SUDHL5 (cell line): ENCODE measurements around a stretch of chr15.

GRCh38 chr15:70142190-70142979 is 44.7 kb upstream of the TLE3 start:
- PRO-cap = no peak

GRCh38 chr15:70164866-70165809 is 67.4 kb upstream of the TLE3 start:
- PRO-cap = no peak

- PRO-cap = no peak
Measured at GRCh38 chr15:70258305-70259423, 160.9 kb upstream of the TLE3 start.

GRCh38 chr15:70264494-70264786 is 166.7 kb upstream of the TLE3 start:
- PRO-cap = no peak

GRCh38 chr15:70266695-70267178 is 169.0 kb upstream of the TLE3 start:
- PRO-cap = no peak

DNA sequence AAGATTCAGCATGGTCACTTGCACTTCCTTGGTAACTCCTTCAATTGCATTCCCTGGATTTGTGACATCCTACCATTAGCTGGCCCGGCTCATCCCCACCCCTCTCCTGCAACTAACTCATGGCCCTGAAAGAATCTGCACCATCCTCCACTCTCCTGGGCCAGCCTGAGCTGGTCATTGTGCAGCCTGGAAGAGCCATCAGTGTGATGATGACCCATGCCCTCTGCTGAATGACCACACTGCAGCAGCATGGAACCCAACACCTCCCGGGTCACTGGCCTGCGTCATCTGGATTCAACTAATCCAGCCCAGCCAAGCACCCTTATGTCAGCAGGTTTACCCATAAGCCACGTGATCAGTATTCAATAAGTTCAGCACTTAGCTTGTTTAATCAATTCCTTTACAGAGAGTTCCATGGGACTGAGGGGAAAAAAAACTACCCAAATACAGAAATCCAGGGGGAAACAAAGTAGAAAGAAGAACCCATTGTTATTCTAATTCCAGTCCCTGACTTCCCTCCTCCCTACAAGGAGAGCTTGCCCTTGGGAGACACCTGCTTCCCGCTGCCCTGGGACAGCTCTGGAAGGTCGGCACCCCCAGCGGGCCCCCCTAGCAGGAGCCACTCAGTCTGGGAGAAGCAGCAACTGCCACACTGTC is 309.0 kb upstream of the TLE3 start:
- PRO-cap = no peak

DNA sequence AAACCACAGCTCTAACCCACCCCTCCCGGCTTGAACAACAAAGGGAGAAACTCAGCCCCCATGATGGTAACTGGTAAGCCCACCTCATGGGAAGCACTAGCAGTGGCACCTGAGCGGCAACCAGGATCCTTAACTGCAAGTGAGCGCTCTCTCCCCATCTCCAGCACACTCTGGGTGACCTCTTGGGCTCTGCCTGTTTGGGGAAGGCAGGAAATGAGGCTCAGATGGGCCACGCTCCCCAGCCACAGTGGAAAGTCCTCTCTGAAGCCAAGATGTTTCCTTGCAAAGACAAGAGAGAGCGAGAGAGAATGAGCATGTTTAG is 289.1 kb downstream of the UACA start:
- PRO-cap = no peak

GRCh38 chr15:70559677-70560529 is 203.5 kb downstream of the UACA start:
- PRO-cap = no peak

DNA sequence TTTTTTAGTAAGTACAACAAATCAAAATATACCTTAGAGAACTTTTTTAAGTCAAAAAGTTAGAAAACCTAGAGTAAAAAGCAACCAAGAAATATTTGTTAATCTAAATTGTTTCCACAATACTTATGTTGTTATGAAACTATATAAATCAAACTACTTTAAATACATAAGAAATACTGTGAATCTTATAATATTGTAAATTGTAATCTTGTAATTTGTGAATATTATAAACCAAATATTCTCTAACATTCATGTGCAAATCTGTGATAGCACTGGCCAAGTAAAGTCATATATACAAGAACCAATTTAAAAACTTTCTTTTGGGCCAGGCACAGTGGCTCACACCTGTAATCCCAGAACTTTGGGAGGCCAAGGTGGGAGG is 23.4 kb downstream of the UACA start:
- PRO-cap = no peak

DNA sequence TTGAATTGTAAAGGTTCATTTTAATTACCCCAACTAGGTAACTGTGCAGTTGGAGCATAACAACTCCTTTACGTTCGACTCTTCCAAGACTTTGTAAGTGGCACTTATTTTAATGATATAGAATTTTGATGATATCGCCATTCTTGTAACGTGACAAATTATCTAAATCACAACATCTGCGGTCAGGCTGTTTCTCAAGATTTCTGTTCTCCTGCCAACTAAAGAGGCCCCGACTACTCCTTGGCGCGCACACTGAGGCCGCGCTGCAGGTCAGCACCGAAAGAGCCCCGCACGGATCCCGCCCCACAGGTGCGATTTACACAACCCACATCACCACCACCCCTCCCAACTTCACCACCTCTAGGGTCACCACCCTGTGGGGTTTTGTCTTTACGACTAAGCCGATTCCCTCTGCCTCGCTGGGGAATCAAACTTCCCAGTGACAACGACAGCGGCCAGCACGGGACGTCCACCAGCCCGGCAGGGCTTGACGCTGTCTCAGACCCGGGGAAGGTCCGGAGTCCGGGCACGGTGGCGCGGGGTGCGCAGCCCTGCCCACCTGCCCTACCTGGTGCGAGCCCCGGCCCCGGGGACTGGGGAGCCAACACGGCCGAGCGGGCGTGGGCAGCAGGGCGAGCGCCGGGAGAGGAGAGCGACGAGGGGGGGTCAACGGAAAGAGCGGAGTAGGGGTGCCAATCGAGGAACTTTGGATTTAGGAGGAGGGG is 866 bp downstream of the UACA start:
- PRO-cap = no peak

GRCh38 chr15:70826490-70827161 is 27.3 kb downstream of the LARP6 start:
- PRO-cap = no peak

GRCh38 chr15:70867834-70868142 is 13.8 kb upstream of the LARP6 start:
- PRO-cap = no peak

GRCh38 chr15:71146635-71147196 is 31.4 kb downstream of the THSD4 start:
- PRO-cap = no peak

- PRO-cap = no peak
Measured at GRCh38 chr15:71186247-71186693, 71.0 kb downstream of the THSD4 start.

DNA sequence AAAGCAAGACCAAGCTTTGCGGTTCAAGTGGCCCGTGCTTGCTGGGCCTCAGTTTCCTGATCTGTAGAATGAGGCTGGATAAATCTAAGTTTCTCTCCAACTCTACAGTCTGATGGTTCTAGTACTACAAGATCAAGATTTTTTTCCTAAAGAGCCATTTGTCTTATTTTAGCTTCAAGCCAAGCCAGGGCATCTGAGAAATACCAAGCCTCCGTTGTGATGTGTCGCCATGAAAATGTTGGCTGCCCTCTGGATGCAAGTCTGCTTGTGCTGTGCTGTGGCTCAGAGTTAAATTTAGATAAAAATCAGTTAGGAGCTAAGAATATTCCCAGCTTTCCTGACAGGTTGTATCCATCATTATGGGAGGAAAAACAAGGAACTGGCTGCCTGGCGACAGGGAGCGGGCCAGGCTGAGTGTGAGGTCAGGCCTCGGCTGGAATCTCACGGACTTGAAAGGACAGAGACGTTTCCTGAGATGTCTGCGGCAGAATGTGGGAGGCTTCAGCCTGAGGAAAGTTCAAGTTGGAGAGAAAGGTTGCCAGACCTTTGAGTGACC is 213.7 kb downstream of the THSD4 start:
- PRO-cap = no peak

- PRO-cap = no peak
Measured at GRCh38 chr15:71341568-71342532, 226.6 kb downstream of the THSD4 start.

GRCh38 chr15:71366854-71367294 is 251.6 kb downstream of the THSD4 start:
- PRO-cap = no peak

- PRO-cap = no peak
Measured at GRCh38 chr15:71447652-71448192, 332.5 kb downstream of the THSD4 start.

DNA sequence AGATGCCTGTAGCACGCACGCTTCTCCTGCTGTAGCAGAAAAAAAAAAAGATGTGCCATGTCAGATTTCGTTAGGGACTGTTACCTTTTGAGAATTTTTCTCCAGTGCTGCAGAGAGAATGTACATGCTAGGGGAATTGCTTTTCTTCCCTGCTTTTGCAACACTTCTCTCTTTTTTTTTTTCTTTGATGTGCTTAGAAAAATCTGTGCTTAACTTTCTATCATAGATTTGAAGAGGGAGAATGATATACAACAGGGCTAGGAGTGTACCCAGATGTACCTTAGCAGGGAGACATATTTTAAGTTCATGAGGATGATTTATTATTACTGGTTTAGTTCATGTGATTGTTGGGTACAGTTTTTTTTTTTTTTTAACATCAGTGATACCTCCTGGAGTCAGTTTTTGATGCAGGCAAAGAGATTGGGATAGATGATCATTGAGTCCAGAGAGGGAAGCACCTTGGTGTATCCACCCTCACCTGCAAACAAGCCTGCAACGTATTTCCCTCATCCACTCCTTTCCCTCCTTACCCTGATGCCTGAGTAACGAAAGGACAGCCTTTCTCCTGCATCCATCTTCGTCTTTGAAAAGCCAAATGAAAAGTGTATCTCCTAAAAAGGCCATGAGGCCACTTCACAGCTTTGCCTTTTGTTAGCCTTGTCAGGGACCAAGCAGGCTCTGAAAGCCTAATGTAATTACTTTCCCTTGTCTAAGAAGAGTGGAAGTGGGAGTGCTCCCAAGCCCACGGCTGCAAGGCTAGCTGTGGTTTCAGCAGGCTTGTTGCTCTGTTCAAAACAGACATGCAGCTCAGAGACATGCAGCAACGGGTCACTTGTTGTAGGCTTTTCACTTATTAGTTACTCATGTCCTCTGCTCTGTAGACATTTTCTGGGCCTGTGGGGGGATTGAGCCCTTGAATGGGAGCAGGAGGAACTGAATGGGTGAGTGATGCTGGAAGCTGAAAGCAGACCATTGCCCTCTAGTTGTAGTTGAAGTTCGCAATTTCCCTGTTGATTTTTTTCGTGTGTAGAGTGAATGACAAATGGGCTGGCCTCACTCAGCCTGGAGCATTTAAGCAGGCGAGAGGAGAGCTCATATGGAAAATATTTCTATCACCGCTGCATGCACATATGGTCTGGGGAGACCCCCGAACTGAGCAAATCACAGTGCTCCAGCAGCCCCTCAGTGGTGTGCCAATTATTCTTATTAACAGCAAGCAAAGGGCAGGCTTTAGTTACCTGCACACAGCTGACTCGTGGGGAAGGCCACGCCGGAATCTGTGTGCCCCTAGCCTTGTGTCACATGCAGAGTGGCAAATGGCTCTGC is 262.1 kb upstream of the NR2E3 start:
- PRO-cap = no peak

DNA sequence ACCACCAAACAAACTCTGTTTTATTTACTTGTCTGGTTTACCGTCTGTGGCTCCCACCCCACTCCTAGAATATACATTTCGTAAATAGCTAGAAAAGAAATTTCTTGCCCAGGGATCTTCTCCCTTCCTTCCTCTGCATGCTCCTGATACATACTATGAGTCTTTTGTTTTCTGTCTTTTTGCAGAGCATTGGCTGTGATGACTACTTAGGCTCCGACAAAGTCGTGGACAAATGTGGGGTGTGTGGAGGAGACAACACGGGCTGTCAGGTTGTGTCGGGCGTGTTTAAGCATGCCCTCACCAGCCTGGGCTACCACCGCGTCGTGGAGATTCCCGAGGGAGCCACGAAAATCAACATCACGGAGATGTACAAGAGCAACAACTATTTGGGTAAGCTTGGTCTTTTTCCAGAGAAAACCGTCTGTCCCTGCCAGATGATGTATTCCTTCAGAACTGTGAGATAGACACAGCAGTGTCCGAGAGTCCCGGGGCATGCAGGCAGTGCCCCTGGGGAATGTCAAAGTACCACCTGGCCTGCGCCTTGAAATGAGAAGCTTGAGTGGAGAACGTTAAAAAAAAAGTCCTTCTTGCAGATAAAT is 149.9 kb upstream of the NR2E3 start:
- PRO-cap = no peak